ENCODE results near the genes KRTAP9-8, KRTAP29-1, KRT36 and GAST.

- PRO-cap: no peak
Measured at GRCh38 chr17:41237777-41238210, at the start of gene KRTAP9-8. KRTAP9-8 (plus strand) TSS chr17:41237999.

GRCh38 chr17:41302730-41302968 is at the start of gene KRTAP29-1:
KRTAP29-1 (minus strand) TSS chr17:41302851.
- PRO-cap: no peak

- PRO-cap: no peak
Measured at GRCh38 chr17:41415809-41416487, 8.4 kb downstream of the KRT37 start.

DNA sequence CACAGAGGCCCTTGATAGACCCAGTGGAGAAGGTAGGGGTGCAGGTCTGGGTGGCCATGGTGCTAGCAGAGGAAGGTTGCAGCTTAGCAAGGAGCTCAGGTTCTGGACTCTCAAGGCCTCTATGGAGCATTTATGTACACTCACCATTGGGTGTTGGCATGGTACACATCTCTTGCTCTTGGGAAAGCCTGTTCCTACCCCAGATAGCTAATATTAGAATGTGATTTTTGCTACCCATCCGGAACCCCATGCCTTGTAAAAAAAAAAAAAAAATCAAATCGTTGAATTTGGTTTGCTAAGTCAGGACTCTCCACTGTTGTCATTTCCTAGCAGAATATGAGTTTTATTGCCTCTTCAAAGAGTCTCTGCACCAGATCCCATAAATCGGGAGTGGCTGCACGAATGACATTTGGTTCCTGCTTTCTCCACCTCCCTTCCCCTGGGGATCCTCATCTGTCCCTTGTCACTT is at the start of gene KRT36:
KRT36 (minus strand) TSS at position 104 of the 469 bp plus-strand sequence.
- PRO-cap: no peak

- PRO-cap: no peak
Measured at GRCh38 chr17:41530839-41531234, 2.7 kb upstream of the KRT19 start.

DNA sequence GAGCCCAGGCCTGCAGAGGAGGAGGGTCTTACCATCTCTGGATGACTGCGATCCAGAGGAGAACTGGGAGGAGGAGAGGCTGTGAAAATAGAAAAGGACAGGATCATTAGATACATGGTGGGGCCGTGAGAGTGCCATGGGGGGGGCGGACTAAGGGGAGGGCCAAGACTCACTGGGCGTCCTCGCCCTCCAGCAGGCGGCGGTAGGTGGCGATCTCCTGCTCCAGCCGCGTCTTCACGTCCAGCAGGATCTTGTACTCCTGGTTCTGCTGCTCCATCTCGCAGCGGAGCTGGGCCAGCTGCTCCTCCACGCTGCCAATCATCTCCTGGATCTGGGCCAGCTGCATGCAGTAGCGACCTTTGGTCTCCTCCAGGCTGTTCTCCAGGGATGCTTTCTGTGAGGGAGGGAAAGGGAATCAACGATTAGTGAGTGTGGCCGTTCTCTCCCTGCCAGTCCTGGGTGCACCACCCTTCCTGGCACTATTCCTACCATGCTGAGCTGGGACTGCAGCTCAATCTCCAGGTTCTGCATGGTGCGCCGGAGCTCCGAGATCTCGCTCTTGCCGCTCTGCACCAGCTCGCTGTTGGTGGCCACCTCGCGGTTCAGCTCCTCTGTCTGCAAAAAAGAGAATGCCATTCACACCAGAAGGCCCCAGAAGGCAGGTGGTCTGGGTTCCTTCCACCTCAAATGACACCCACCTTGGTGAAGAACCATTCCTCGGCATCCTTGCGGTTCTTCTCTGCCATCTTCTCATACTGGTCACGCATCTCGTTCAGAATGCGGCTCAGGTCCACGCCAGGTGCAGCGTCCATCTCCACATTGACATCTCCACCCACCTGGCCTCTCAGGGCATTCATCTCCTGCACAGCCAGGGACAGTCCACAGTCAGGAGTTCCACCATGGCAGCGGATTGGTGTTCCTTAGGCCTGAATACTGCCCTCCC is 3.4 kb downstream of the KRT14 start:
- PRO-cap: no peak

GRCh38 chr17:41647785-41648484 is 23.6 kb upstream of the KRT17 start:
- PRO-cap: bidirectional peak, plus-strand start at chr17:41648104, minus-strand start at chr17:41648013

GRCh38 chr17:41705232-41705681 is 6.9 kb upstream of the GAST start:
- PRO-cap: no peak

DNA sequence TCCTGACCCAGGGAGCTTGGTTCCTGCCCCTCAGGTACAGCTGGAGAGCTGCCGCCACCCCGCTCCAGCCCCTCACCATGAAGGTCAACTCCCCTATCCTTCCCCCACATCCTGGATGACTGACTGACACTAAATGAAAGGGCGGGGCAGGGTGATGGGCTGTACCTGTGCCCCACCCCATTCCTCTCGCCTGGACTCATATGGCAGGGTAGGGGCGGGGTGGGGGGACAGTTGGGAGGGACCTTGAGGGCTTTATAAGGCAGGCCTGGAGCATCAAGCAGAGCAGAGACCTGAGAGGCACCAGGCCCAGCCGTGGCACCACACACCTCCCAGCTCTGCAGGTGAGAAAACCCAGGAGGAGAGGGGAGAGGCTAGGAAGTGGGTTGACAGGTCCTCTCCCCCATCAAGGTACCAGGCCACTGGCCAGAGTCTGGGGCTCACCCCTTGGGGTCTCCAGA is at the start of gene GAST:
GAST (plus strand) TSS at position 285 of the 458 bp plus-strand sequence.
- PRO-cap: no peak

- PRO-cap: no peak
Measured at GRCh38 chr17:41750797-41751533, 16.5 kb upstream of the HAP1 start.

- PRO-cap: no peak
Measured at GRCh38 chr17:41777508-41778290, 8.8 kb downstream of the JUP start.

DNA sequence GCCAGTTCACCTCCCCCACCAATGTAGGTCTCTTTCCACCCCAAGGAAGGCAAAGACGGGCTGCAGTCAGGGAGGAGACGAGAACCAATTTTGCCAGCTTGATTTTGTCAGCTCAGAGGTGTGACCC is 7.0 kb upstream of the JUP start:
- PRO-cap: no peak

DNA sequence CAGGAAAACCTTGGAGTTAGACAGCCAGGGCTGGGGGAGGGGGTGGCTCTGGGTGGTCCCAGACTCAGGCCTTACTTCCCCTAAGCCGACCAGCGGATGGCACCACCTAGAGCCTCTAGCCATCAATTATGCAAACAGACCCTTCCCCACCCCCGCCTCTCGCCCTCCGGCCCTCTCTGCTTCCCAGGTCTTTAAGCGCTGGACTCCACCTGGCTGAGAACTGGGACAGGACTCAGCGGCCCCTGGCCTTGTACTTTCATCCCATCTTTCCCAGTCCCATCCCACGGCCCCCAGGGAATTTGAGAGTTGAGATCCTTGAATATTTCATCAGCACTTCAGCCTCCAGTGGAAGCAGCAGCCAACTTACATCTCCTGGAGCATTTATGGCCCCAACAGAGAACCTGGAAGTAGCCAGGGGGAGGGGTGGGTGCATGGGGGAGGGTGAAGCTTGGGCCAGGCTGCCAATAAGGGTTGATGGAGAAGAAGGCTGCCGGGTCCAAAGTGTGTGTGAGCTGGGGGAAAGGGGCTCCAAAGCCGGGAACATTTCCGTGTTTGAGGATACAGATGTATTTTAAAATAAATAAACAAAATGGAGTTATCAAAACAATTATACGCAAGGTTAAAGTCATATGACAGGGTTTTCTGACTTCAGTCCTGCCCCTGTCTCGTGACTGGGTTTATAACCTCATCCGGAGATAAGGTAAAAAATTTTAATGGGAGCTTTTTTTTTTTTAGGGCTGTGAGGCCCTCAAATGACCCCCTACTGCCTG is 7.5 kb upstream of the JUP start:
- PRO-cap: no peak

DNA sequence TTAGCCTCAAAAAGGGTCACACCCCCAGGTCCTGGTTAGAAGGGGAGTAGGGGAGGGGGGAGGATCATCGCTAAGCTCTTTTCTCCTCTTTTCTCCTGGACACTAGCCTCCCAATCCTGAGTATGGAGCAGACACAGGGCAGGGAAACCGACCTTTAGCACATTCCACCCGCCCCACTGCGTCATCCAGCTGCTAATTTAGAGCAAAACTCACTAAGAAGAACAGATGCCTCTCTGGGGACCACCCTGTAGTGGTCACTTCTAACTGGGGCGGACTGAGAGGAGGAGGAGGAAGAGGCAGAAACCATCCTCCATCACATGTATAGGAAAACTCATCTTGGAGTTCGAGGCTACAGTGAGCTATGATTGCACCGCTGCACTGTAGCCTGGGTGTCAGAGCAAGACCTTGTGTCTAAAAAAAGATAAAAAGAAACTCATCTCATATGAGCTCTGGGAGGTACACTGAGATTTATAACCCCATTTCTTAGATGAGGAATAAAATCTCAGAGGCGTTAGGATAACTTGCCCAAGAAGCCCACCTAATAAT is 4.2 kb downstream of the ACLY start:
- PRO-cap: no peak

GRCh38 chr17:41967204-41968131 is 873 bp downstream of the CNP start:
- PRO-cap: bidirectional peak, plus-strand start at chr17:41967716, minus-strand start at chr17:41967476

DNA sequence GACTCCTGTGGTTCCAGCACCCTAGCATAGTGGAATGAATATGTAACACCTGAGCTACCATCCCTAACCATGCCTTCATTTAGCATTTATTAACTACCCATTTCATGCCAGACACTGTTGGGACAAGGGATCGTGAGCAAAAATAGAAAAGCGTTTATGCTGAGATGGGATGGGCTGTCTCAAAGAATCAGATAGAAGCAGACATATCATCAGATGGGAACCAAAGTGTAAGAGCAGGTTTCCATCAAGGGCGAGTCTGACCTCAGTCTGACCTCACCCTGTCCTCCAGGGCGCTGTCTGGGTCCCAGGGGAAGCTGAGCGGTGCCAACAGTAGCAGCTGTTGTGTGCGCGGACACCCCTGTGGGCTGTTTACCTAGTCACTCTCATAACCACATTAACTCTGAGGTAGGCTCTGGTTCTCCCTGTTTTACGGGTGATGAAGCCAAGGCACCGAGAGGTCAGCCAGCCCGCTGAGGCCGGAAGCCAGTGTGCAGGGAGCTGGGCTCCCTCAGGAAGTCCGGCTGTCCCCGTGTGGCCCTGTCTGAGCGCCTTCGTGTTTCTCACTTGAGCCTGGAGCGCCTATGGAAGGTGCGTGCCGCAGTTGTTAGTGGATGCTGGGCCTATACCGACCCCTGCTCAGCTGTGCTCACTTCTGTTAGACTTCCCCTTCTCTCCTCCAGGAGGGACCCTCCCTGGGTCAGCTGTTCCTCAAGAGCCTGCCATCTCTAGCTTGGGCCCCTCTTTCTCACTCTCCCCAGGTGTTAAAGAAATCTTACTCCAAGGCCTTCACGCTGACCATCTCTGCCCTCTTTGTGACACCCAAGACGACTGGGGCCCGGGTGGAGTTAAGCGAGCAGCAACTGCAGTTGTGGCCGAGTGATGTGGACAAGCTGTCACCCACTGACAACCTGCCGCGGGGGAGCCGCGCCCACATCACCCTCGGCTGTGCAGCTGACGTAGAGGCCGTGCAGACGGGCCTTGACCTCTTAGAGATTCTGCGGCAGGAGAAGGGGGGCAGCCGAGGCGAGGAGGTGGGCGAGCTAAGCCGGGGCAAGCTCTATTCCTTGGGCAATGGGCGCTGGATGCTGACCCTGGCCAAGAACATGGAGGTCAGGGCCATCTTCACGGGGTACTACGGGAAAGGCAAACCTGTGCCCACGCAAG is 6.5 kb downstream of the CNP start:
- PRO-cap: no peak

GRCh38 chr17:42132914-42134321 is 10.8 kb downstream of the HSPB9 start:
- PRO-cap: no peak

GRCh38 chr17:42153515-42154817 is 823 bp downstream of the RAB5C start:
- PRO-cap: no peak

DNA sequence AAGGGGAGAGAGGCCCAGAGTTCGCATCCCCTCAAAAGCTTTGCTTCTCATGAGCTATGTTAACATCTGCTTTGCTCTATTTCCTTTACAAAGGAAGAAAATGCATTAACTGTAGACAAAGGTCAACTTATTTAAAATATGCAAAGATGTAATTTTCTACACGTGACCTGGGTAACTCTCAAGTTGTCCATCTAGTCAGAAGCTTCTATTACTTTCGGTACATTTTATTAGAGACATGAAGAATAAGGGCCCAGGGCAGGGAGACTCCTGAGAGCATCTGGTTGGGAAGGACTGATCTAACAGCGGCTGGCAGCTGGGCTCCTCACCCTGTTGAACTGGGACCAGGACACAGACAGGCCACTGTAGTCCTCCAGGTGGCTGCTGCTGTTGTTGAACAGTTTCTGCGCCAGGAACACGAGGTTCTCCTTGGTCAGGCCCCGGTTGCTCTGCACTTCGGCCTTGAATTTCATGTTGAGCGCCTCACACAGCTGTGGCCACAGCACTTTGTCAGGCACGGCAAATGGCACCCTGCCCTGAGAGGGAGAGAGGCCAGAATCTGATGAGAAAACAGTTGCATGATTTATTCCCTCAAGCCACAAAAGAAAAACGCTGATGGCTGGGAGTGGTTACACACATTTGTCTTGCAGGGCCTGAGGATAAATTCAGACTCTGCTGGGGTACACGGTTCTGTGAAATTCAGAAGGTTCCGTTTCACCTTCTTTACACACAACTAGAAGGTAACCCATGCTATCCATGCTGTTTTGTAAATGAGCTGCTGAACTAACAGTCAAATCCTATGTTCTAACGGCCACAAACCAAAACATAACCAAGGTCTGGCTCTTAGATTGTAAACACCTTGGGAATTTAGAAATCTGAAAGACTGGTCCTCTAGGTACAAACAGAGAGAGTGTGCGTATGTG is 17.6 kb upstream of the GHDC start:
- PRO-cap: no peak

- PRO-cap: unidirectional peak, minus-strand start at chr17:42288686
Measured at GRCh38 chr17:42288614-42288933, 276 bp downstream of the STAT5A start.

Measured in neural crest cell (in vitro differentiated cells).